Neural cell (in vitro differentiated cells): ENCODE measurements around the genes STOML1 and ISLR.

- RAMPAGE, long total RNA, result no peak
Measured at GRCh38 chr15:72084148-72085015, 33.6 kb downstream of the MYO9A start.

DNA sequence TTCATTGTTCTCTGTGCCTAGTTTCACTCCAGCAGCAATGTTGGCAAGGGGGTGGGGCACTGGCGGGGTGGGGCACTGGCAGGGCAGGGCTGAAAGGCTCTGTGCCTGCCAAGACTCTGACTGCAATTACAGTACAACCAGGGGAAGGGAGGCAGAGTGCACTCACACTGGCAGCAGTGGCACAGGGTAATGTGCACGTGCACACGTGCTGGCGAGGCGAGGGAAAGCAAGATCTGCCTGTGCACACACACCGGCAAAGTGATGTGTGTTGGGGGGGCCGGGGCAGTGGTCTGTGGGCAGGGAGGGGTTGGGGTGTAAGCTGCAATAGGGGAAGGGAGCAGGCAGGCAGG lies 31.6 kb downstream of the MYO9A start:
- RAMPAGE, long total RNA, result no peak

DNA sequence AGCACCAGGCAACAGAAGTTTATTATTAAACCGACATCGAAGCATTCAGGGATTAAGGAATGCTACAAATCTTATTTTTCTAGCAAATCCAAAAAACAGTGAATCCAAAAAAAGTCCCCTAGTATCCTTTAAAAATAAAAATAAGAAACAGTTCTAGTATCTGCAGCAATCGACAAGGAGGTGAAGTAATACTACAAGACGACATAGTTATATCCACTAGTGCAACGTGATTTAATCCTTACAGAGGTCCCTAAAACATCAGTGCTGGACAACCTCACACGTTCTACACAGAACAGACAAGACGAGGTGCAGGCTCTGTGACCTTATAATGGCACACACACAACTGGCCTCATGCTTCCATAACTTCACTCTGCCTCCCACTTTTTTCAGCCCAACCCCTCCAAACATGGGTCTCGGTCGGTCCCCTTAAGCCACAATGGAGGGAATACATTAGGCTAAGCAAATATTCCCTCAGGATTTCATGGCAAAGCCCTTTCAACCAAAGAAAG lies 1.4 kb downstream of the MYO9A start:
- RAMPAGE, long total RNA, result no peak

DNA sequence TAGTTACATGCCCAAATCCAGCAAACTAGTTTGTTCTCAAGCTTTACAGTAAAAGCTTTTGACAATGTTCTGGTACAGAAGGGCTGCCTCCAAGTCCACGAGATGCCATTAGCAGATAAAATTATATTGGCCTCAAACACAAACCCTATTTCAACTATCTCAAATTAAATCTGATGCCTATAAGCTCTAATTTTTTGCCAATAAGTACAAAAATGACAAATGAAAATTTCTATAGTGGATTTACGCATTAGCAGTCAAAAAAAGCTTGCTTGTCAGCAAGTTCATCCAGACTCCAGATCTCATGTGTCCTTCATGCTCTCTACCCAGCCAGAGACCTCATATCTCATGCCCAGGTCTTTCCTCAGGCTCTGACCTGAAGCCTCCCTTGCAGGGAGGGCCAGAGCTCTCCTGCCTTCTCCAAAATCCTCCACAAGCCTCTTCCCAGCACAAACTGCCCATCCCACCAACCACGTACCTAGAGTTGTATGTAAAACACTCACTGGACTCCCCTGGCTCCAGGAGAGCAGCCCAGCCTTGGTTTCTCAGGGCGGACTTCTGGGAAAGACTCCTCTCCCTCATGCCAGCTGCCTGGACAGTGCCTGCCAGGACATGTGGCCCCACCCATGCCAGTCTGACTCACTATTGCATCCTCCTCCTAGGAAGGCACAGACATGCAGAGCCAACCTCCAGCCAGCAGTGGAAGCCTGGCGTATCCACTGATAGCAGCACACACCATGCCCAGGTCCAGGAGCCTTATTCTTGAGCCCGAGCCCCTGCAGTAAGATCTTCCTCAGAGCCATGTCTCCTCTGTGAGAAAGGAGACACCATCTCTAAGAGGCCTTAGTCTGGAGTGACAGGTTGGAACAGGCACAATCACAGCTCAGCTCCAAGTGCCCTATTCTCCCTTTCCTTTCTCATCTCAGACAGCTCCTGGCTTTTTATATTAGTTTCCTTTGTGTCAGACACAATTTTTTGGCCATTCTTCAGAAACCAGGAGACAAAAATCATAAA lies 8.7 kb downstream of the PKM start:
- RAMPAGE, long total RNA, result no peak

DNA sequence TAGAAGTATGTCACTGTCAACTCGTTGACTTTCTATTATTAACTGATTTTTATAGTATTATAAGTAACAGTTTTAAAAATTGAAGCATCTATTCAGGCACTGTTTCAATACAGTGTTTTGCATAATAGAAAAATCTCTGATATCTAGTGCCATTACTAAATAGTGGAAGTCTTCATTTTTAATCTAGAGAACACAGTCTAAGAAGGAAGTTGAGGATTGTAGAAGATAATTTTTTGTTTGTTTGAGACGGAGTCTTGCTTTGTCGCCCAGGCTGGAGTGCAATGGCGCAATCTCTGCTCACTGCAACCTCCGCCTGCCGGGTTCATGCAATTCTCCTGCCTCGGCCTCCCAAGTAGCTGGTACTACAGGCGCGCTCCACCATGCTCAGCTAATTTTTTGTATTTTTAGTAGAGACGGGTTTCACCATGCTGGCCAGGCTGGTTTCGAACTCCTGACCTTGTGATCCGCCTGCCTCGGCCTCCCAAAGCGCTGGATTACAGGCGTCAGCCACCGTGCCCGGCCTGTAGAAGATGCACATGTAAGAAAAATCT lies 2.1 kb downstream of the ARIH1 start:
- RAMPAGE, long total RNA, result no peak

DNA sequence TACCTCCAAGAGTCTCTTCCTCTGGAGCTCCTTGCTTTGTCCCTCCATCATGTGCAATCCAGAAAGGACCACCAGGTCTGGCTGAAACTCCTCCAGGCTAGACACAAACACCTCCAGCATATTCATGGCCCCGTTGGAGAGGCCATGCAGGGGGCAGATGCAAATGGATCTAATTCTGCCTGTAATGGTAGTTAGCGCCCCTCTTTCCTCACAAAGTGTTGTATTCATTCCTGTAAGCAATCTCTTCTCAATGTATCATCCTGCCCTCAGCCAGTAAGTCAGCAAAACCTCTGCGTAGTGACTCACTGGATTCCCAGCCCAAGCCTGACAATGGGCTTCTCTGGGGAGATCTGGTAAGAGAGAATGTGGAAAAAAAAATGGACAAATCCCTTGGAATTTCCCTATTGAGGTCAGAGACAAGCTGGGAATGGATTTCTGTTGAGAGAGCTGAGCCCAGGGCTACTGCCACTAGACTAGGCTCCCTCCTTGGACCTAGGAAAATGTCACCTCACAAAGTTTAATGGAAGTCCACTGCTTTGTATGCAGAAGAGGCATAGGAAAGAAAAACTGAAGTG lies 25.4 kb downstream of the ADPGK start:
- RAMPAGE, long total RNA, result no peak

DNA sequence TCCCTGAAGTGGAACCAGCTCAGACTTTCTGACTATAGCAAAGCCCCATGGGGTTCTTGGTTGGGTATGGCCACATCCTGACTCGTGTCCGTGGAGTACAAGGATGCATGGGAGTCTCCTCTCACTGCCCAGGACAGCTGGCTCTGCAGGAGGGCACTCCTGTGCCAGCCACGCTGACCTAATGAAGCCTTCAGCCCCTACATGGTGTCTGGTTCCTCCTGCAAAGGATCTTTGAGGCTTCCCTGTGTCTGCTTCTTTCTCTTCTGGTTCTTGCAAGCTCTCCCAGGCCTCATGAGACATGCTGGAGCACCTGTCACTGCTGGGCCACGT lies 90.0 kb upstream of the ADPGK start:
- RAMPAGE, long total RNA, result no peak

- RAMPAGE, long total RNA, result no peak
Measured at GRCh38 chr15:72998189-72998681, 54.0 kb upstream of the NEO1 start.

DNA sequence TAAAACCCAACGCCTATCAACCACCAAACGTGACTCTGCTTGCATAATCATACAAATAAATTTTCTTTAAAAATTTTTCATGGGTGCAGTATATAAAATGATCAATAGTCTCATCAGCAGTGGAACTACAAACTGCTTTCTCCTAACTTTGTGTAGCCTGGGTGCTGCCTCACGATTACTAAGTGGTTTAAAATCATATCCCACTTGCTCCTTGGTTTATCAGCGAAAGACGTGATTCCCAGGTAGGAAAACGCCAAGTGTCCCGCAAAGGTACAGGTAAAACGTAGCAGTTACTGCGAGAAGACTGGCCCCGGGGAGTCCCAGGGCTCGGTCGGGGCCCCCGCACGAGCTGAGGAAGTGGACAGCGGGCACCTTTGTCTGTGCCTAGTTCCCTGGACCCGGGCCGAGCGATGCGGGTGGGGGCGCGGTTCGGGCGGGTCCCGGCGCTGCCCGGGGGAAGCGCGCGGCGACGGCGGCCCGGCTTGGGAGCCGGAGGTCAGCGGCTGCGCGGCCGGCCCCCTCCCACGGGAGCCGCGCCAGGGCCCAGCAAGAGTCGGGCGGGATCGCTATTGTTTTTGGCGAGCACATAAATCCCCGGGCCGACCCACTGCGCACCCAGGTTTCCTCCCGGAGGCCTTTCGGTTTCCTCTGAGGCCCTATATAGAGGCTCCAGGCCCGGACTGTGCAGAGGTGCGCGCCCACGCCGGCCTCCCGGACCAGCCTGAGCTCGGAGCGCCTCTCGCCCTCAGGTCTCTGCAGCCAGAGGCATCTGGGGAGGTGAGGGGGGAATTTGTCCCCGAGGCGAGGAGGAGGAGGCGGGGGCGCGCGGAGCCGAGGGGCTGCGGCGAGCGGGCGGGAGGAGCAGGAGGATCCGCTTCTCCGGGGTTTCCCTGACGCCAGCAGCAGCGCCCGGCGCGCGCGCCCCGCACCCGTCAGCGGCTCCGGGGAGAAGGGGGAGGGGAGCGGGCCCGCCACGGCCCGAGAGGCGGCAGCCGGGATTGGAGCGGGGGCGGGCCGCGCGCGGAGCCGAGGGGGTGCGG lies 727 bp upstream of the NEO1 start:
- RAMPAGE, long total RNA, result no peak

- RAMPAGE, long total RNA, result no peak
Measured at GRCh38 chr15:73082395-73083419, 30.4 kb downstream of the NEO1 start.

DNA sequence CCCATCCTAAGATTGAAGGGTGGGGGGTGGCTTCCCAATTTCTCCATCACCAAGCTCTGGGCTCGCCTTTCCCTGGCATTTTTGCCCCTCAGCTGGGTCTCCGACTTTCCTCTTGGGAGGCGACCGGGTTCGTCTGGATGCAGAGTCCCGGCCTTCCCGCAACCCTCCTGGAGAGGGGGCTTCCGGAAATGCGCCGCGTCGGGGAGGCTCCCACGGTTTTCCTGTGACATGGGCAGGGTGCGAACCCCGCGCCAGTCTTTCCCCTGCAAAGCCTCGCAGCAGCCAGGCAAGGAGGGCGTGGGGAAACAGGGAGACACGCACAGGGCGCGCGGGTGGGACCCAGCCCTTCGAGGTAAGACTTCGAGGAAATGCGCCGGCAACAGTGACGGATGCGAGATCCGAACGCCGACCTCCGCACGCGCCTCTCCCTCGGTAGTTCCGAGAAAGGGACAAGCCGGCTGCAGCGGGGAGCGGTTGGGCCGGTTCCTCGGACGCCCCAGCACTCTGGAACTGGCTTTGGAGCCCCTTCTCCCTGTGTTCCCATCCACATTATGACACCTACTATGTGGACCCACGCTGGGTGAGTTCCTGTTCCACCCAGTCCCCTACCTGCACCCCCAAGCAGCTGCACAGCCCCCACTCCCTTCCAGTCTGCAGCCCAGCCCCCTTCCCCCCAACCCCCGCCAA lies 566 bp upstream of the HCN4 start:
- RAMPAGE, long total RNA, result no peak

DNA sequence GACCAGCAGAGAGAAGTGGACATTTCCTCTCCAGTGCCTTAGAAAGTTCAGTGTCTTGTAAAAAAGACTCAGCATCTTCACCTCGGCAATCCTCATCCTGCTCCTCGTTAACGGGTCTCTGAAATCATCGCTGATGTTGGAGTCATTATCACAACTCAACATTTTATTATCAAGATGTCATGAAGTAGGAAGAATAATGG lies 61.3 kb downstream of the NPTN start:
- RAMPAGE, long total RNA, result no peak

DNA sequence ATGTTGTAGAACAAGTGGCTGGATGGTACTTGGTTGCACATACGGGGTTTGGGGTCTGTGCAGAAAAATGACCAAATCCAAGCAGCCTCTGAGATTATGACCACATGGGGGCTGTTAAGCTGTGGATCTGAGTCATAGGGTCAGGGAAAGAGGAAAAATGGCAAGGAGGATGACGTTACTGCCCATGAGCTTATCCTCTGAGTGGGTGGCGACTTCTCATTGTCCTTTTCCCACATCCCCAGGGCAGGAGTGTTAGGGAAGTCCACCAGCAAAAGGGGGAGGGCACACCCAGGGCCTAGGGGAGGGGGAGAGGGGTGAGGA lies 2.5 kb downstream of the CD276 start:
- RAMPAGE, long total RNA, result no peak

DNA sequence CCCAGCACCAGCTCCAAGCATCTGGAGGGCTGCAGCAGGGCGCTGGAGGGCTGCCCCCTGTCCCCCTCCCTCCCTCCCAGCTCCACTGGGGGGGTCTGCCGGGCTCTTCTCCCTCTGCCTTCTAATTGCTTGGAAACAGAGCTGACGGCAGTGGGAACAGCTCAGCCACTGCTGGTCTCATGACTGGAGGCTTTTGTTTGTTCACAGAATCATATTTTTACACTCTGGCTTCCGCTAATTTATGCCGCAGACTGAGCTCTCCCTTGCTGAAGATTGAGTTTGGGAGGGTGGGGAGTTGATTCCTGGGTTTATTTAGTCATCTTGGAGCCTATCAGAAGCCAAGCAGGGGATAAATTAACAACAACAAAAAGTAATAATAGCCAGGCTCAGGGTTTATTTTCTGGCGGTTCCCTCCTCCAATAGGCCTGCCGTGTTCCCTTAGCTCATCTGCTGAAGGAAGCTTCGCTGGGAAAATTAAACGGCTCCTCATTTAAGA lies 51.4 kb upstream of the INSYN1 start:
- RAMPAGE, long total RNA, result no peak

DNA sequence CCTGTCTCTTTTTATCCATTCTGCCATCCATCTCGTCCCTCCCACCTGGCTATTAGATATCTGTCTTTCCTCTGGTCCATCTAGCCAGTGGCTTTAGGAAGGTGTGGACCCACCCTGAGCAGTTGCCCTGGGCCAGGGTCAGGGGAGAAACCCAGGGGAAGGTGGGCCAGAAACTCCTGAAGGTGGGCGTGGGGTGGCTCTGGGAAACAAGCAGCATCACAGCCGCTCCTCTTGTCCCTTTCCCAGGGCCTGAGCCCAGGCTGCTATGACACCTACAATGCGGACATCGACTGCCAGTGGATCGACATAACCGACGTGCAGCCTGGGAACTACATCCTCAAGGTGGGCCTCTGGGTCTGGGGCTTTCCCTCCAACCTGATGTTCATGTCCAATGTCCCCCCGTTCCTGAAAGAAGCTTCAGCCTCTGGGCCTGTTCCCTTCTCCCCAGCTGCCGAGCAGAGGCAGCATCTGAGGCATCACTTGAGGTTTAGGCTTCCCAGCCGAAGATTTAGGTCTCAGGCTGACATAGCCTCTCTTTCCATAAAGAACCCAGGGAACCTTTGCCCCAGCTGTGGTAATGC lies 21.4 kb downstream of the LOXL1 start:
- RAMPAGE, long total RNA, result no peak

DNA sequence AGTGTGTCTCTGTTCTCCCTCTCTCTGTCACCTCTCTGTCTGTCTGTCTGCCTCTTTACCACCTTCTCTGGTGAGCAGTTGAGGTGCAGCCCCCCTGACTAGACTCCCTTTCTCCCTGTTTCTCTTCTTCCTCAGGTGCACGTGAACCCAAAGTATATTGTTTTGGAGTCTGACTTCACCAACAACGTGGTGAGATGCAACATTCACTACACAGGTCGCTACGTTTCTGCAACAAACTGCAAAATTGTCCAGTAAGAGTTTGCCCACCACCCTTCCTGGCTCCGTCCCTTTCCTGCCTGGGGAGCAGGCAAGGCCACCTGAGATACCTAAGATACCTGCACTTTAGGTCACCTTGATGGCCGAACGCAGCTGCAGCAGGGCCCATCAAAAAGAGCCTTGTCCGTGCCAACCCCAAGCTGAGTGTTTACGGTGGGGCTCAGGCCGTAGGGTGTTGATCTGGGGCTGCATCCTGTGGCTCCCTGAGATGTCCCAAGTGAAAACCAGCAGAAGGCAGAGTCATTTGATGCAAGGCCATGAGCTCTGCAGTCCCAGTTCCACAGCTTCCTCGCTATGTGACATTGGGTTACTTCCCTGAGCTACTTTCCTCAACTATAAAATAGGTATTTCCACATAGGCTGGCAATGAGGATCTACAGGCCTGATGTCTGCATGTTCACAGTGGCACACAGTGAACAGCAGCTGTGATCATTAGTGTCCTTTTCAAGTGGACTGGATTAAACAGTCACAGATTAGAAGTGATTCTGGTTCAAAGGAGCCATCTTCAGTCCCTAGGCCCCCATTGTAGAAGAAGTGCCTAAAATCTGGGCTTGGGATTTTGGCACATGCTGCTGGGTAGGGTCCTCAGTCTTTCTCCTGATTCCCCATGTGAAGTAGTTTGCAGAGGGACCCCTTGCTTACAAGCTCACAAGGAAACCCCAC lies 23.3 kb downstream of the LOXL1 start:
- RAMPAGE, long total RNA, result no peak

DNA sequence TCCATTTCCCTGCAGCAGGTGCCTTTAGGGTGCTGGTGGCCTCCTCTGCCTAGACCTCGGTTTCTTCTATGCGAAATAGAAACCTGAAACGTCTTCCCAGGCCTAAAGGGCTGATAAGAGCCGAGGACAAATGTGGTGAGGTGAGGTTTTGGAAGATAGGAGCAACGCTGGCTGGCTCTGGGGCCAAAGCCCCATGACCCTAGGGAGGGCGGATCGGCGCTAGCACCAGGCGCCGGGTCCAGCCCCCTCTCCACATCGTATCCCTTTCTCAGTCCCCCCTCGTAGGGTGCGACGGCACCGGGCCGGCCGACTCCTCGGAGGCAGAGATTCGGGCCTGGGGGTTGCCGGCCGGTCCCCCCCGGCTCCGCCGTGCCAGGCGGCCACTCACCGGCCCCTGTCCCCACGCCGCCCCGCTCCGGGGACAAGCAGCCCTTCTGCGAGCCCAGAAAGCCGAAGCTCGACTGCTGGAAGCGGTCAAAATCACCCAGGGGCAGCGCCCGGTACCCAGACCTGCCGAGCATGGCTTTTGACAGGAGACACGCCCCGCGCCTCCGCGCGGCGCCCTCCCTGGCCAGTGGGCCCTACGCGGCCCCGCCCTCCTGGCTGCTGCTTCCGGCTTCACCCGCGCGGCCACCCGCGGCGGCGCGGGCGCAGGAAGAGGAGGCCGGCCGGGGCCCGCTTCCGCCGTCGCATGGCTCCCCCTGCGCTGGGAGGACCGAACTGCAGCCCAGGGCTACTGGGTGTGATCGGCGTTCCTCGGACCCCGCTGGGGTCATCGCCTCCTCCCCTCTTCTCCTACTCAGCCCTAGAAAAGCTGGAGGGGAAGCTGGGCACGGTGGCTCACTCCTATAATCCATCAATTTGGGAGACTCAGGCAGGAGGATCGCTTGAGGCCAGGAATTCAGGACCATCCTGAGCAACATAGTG lies at the start of gene STOML1:
TSS of gene STOML1 (minus strand) at position 593 of the 927 bp plus-strand sequence.
- RAMPAGE, long total RNA, result no peak

GRCh38 chr15:74173443-74174088 lies at the start of gene ISLR:
ISLR (plus strand) TSS chr15:74173710.
- RAMPAGE, long total RNA, result no peak

- RAMPAGE, long total RNA, result no peak
Measured at GRCh38 chr15:74373361-74374084, 6.1 kb upstream of the CYP11A1 start.

DNA sequence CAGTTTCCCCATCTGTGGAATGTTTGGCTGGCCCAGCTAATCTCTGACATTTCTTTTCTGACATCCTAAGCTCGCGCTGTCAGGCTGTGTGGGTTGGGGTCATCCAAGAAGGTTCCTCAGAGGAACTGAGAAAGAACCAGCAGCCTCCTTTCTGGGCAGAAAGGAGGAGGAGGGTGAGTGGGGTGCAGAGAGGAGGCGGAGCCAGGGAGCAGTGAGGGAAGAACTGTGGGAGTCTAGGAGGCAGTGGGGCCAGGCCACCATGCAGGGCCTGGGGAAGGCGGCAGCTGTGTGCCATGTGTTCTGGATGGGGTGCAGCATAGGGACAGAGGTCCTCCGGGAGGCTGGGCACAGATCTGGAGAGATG lies 5.3 kb downstream of the SEMA7A start:
- RAMPAGE, long total RNA, result no peak